Mammary microvascular endothelial cell (primary cell): ENCODE measurements around the genes MAGEB6, PRRG1, LANCL3 and MID1IP1.

- RAMPAGE, long total RNA = no peak
These were observed 1.7 kb downstream of the ZFX start for GRCh38 chrX:24150828-24152062.

GRCh38 chrX:24181970-24183107 lies 32.8 kb downstream of the ZFX start:
- RAMPAGE, long total RNA = no peak

DNA sequence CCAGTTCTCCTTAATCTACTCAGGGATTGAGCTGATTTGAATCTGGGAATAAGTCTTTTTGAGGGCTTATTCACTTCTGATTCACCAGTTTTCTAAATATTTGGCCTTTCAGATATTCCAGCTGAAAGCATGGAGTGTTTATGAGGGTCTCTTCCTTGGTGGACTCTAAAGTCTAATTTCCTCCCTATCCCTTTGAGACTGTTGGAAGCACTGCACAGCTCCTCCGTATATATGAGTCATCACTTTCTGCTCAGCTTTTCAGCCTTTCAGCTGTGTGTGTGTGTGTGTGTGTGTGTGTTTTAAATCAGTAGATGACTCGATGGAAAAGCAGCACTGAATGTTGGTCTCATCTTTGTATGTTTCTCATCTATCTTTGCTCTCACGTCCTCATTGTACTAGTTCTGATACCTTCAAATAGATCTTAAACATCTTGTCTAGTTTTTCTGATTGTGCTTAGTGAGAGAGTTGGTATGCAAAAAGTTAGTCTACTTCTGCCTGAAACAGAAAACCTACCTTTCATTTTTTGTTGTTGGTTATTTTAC lies 81.6 kb downstream of the ZFX start:
- RAMPAGE, long total RNA = no peak

- RAMPAGE, long total RNA = no peak
These were observed 80.5 kb downstream of the PDK3 start for GRCh38 chrX:24545388-24546083.

DNA sequence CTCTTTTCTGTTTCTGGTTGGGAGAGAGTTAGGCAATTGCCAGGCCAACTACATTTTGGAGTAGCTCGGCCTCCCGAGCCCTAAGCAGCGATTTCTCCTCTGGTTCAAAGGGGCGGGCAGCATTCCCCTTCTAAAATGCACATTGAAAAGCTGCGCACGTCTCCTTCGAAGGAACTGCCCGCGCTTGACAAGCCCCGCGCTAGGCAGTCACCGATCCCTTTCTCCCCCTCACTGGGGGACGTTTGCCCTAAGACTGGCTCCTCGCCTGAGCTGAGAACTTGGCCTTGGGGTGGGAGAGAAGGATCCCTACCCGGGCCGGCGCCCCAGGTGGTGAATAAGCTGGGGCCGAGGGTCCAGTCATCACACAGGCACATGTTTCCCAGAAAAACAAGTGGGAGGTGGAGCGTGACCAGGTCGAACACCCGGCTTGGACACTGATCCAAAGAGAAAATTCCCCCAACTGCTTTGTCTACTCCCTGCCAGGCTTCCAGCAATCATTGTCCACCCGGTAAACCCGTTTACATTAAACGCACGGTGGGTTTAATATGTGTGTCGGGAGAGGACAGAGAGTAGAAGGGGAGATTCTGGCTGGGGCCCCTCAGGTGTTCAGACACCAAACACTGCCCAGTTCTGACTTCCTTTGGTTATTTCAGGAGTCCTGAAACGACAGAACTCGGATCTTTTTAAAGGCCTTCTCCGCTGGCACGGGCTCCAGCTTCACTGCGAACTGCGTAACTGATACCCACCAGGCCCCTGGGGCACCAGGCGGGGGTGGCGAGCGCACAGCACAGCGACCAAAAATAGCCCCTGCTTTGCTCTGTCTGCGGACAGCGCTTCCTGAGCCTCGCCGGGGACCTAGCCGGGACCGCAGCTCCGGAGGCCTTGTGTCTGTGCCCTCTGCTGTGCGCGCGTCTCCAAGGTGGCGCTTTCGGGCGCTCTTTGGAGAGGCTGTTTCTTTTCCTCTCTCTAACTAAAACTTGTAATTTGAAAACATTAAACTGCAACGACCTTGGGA lies 3.8 kb downstream of the ARX start:
- RAMPAGE, long total RNA = no peak

- RAMPAGE, long total RNA = no peak
These were observed at the start of gene MAGEB6 for GRCh38 chrX:26192174-26192737. Gene MAGEB6, plus strand, starts transcription at chrX:26192440.

- RAMPAGE, long total RNA = no peak
These were observed 176.8 kb upstream of the DCAF8L1 start for GRCh38 chrX:28157929-28158515.

DNA sequence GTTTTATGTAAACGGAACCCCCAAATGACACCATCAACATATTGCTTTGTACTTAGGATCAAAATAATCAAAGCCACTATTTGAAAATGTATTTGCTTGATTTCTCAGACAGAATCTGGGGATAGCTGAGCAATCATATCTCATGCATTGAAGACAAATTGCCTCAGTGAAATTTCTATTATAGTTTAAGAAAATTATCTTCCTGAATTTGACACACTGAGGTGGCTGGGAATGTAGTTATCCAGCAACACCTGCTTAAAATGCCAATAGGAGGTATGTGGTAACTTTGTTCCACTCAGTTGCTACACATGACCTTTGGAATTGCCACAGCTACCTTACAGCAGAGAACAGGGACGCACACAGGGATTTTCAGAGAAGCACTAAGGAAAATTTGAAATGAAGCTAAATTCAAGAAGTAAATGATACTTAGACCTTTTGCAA lies 264.5 kb downstream of the IL1RAPL1 start:
- RAMPAGE, long total RNA = no peak

- RAMPAGE, long total RNA = no peak
These were observed 959 bp downstream of the NR0B1 start for GRCh38 chrX:30307975-30308887.

DNA sequence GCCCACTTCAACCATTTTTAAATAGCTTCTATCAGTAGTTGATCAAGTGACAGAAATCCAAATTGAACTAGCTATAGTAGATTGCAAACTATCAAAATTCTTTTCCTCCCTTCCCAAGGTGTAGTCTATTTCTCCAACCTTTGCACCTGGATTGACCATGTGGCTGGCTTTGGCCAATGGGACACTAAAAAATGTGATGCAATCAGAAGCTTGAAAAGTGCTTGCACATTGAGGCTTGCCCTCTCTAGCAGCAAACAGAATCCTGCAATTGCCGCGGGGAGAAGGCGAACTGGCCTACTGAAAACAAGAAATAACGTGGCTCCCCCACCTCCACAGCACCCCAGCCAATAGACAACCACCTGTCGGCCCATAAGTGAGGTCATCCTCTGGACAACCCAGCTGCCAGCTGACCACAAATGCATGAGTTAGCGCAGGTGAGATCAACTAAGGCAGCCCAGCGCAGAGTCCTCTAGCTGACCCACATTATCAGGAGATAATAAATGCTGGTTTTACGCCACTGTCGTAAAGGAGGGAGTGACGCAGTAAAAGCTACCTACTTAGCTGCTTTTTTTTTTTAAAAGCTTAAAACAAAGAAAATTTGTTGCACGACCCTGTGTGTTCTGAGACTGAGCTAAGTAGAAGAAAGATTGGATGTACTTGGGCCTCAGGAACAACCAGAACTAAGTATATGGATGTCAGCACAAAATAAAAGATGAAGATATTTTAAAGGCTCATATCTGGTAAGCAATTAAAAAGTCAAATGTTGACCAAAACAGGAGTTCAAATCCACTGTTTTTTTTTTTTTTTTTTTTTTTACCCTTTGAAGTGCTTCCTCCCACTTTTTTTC lies 95.3 kb downstream of the GK start:
- RAMPAGE, long total RNA = no peak

DNA sequence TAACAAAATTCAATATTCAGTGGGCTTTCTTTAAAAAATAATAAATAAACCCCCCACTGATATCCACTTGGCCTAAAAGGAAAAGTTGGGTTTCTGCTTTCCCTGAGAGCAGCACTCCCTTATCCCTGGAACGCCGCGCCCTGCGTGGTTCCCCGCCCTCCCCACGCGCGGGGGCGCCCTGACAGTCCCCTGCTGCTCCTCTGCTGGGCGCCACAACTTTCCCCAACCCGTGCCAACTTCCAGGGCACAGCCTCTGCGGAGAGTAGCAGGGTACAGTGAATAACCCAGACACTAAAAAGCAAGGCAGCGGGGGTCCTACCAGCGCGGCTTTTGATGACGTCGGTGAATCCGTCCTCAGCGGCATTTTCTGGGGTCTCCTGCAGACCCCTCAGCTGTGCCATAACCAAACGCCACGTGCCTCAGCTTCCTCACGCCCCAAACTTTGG lies 405.9 kb downstream of the FAM47A start:
- RAMPAGE, long total RNA = no peak

DNA sequence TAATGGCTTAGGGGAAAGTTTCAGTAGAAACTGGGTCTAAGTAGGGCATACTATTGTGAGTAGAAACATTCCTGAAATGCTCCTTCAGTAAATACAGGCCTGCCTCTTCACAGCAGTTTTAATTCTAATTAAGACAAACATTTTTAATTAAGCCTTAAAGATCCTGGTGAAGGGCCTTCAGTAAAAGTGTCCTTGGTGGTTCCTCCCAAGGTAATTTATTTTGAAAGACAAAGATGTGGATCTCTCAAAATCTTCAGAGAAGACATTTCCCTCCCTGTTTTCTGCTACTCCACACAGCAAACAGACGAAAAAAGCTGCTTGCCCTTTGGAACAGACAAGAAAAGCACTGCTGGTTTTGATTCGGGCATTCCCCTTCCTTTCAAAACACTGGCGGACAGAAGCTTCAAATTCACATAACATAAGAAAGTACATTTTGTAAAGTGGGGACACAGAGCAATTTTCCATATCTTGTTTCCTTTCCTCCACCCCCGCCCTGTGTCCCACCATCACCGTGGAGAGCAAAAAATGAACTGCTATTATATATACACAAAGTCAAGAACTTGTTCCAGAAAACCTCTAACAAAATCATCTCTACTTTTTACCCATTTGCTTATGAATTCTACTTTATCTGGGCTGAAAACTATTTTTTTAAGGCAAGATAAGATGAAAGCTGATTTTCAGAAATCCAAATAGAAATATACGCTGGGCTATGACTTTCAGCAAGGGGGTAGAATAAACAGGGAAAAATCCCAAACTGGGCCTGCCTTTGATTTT lies 2.7 kb downstream of the TMEM47 start:
- RAMPAGE, long total RNA = no peak

- RAMPAGE, long total RNA = no peak
These were observed 35.4 kb upstream of the CFAP47 start for GRCh38 chrX:35884131-35884622.

DNA sequence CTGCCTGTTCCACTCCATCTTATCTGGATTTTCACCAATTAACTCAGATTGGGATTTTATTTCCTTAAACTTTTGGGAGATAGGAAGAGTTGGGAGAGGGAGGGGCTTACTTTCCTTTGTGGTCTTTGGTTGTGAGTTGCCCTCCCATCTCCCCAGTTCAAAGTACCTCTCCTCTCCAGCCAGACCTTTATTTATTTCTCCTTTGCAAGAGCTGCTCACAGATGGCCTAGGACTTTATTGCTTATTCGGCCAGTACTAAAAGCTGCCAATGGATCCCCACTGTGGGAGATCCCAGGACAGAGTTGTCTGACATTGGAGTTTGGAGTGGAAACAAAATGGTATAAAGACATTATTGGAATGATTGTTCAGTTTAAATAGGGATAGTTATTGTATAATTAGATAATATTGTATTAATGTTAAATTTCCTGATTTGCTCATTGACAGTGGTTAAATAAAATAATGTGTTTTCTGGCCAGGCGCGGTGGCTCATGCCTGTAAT lies 49.5 kb upstream of the FAM47C start:
- RAMPAGE, long total RNA = no peak

DNA sequence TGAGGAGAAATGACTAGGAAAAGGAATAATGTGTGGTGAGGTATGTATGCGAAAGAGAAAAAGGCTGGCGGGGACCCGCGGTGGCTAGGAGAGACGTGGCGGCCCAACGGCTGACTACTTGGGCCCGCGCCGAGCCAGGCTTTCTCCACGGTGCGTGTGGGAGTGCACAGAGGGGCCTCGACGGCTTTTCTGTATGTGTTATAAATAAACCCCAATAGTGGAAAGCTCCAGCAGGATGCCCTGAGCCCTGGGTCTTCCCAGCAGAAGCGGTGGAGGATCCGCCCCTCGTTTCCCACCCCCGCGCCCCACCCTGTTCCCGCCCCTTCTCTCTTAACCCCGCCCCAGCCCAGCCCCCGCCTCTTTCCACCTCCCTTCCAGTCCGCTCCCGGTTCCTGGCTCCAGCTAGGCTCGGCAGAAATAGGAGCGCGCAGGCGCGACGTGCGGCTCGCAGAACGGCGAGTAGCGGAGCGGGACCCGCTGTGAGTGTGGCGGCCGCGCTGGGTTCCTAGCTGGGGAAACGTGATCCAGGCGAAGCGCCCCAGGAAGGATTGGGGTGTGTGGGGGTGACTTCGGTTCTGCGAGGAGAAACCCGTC lies at the start of gene PRRG1:
Gene PRRG1 (plus strand): TSS at position 448 of the 594 bp plus-strand sequence.
- RAMPAGE, long total RNA = start-site peak on the plus strand centred at position 411 of the sequence, 109 bp wide, 2,429 and 1,128 reads in 2 replicates

- RAMPAGE, long total RNA = no peak
These were observed at the start of gene LANCL3 for GRCh38 chrX:37571232-37571901. Gene LANCL3, plus strand, starts transcription at chrX:37571661.

DNA sequence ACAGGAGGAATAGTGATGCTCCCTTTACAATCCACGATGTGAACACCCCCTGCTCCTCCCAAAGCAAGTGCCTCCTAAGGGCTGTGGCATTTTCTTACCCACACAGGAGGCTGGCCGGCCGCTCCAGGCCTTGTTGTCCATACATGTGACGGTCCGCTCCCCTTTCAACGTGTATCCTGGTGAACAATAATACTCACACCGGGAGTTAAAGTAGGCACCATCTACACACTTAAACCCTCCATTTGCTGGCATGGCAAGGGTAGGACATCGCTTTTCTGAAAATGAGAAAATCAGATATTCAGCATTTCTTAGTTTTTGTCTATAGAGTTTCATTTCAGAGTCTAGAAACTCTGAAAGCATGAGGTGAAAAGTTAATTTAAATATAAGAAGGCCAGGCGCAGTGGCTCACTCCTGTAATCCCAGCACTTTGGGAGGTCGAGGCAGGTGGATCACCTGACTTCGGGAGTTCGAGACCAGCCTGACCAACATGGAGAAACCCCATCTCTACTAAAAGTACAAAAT lies 48.8 kb downstream of the SRPX start:
- RAMPAGE, long total RNA = no peak

DNA sequence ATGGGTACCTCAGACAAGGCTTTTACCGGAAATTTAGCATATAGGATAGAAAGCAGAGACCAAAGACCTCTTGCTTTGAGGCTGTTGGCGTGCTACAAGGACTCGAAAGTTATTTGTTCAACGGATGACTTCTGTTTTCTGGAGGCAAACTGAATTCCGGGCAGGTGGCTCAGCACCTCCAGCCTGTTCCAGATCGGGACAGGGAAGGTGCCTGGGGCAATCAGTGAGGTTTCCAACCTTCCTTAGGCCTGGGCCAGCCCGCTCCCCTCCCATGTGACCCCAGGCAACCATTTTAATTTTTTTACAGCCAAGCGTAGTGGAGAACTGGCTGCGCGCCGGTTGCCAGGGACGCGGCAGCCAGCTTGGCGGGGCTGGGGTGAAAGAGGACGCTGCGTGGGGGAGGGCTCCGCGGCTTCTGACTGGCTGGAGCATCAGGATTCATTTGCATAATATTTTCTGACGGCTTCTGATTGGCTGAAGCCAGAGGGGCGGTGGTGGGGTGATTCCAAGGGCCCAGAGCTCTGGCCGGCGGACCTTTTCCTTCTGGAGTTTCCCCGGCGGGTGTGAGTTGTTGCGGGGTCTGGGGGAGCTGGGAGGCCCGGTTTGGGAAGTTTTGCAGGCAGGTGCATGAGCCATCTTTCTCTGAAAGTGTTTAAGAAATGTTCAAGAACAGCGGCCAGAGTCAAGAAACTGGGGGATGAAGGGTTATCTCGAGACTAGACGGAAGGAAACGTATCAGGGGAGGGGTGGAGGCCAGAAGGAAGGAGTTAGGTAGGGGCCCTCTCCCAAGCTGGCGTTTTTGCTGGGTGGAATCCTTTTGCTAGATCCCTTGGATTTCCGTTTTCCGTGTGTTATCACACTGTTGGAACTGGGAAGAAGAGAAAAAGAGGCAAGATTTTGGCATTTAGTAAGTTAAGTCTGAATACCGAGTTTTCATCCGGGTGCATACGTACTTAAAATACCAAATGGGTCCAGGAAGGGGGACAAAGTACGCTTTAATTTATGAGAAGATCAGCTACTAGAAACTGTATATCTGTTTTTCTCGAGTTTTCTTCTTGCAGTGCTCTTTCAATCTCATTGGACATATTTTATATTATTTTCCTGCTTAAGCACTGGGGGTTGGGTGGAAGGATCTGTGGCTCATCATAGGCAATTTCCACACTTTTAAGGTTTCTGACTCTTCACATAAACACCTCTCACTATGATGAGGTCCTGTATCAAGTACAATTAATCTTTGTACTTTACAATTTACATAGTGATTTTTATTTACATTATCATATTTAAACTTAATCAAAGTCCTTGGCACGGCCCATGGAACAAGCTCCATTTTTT lies at the start of gene MID1IP1:
Gene MID1IP1 (plus strand): TSS at position 535 of the 1,332 bp plus-strand sequence.
- RAMPAGE, long total RNA = no peak

- RAMPAGE, long total RNA = no peak
These were observed 79.2 kb downstream of the MID1IP1 start for GRCh38 chrX:38880384-38880840.

GRCh38 chrX:39336371-39337781 lies 535.6 kb downstream of the MID1IP1 start:
- RAMPAGE, long total RNA = no peak